Retinal pigment epithelial cell (primary cell): ENCODE measurements around a stretch of chr21.

DNA sequence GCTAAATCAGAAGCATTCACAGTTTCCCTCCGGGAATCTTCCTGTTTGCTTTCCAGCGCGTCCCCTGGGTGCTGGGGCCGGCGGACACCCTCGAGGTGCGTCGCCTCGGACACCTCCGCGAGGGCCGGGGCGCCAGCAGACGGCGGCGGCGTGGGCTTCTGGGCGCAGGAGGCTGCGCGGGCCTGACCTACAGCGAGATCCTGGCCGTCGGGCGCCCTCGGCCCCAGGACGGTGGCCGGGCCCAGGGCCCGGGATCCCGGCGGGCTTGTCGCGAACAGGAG, 122.9 kb downstream of the CLIC6 start:
- RRBS, result 81% methylated on average over 16 of the region's 32 CpGs

GRCh38 chr21:34792073-34792676, 123.4 kb downstream of the CLIC6 start:
- RRBS, result 81% methylated on average over 24 of the region's 69 CpGs

GRCh38 chr21:34794457-34794788, 125.6 kb downstream of the CLIC6 start:
- RRBS, result no CpG with 5 or more reads among the region's 3 CpGs

DNA sequence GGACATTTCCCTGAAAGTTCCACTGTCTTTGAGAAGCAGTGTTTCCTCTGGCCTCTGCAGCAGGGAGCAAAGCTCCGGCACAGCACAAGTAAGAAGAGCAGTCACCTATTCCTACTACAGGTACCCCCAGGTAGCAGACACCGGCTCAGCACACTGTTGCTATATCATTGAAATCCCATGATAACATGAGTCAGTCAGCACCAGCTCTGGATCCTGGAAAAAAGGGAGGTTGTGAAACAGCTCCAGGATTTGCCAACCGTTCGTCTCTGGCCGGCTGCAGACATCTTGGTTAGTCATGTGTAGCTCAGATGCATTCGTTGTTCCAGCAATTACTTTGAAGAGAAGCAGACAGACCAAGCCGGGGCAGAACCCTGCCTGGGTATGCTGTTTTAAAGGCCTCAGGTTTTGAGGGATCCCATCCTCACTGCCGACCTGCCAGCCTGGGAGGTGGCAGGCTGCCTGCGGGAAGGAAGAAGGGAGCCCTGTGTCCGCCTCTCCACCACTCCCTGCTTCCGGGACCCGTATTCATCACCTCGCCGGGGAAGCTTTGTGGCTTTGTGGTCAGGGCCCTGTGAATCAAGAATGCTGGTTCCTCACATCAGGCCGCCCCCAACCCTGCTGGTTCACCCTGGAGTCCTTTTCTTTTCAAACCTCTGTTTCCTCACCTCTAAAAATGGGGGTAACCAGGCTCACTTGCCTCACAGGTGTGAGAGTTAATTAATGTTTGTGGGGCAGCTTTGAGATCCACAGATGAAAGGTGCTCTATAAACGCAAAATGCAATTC, 139.3 kb downstream of the CLIC6 start:
- RRBS, result 3% methylated on average over 3 of the region's 16 CpGs

GRCh38 chr21:34808698-34809316, 140.0 kb downstream of the CLIC6 start:
- RRBS, result no CpG with 5 or more reads among the region's 7 CpGs

- RRBS, result no CpG with 5 or more reads among the region's 15 CpGs
Measured at GRCh38 chr21:34818198-34819068, 149.6 kb downstream of the CLIC6 start.

DNA sequence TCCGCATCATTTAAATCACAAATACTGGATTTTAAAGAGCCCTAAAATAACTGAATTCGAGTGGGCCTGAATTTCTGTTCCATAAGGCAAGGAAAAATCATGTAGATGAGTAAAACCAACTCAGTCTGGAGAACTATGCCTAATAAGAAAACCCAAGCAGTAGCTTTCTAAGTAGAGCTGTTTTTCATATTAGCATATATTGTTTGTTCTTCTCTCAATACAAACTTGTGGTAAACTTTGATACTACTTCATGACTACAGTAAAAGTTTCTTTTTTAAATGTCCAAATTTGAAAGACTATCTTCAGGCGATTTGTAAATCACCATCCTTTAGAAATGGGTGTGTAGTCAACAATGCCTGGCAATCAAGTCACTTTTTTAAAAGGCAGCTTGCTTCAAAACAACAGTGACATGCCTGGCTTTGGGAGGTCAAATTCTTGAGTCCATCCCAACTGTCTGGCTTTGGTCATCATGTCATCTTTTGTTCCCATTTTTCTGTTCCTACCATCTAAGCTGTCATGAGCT, 156.0 kb downstream of the CLIC6 start:
- RRBS, result no CpG with 5 or more reads among the region's 3 CpGs

GRCh38 chr21:34870906-34871820, 177.9 kb downstream of the RUNX1 start:
- RRBS, result no CpG with 5 or more reads among the region's 18 CpGs

GRCh38 chr21:35046956-35047114, 2.3 kb downstream of the RUNX1 start:
- RRBS, result no CpG with 5 or more reads among the region's 4 CpGs

- RRBS, result no CpG with 5 or more reads among the region's 3 CpGs
Measured at GRCh38 chr21:35052936-35053238, 3.8 kb upstream of the RUNX1 start.

- RRBS, result no CpG with 5 or more reads among the region's 4 CpGs
Measured at GRCh38 chr21:35211636-35212040, 162.5 kb upstream of the RUNX1 start.

GRCh38 chr21:36004909-36005831, 55.2 kb downstream of the SETD4 start:
- RRBS, result no CpG with 5 or more reads among the region's 23 CpGs

GRCh38 chr21:36075088-36075463, 5.3 kb downstream of the CBR1 start:
- RRBS, result no CpG with 5 or more reads among the region's 3 CpGs

DNA sequence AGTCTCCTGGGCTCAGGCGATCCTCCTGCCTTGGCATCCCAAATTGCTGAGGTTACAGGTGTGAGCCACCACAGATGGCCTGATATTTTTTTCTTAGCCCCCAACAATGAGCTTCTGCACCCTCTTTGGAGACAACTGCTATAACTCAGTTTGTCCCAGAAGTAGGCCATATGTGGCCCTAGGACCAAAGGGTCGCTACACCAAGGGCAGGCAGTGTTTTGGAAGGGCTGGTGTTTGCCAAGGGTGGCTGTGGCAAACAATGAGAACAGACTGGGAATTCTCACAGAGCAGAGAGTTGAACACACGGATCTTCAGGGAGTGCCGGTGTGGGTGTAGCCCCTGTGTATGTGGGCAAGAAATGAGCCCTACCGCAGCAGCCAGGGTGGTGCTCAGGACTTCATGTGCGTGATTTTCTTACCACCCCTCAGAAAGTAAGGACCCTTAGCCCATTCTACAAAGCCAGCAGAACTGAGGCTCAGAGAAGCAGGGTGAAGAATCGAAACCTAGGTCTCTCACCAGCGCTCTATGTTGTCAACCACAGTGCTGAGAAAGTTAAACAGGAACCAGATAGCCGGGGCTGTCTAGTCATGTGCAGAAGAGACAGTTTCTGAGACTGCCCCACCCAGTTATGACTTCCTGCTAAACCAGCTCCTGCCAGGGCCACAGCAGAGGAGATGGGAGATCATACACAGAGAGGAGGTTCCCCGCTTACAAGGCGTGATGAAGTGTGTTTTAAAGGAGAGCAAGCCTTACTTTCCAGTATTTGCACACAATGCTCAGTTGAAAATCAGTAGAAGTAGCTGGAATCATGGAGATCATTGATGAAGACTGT, 22.0 kb upstream of the MORC3 start:
- RRBS, result no CpG with 5 or more reads among the region's 11 CpGs

DNA sequence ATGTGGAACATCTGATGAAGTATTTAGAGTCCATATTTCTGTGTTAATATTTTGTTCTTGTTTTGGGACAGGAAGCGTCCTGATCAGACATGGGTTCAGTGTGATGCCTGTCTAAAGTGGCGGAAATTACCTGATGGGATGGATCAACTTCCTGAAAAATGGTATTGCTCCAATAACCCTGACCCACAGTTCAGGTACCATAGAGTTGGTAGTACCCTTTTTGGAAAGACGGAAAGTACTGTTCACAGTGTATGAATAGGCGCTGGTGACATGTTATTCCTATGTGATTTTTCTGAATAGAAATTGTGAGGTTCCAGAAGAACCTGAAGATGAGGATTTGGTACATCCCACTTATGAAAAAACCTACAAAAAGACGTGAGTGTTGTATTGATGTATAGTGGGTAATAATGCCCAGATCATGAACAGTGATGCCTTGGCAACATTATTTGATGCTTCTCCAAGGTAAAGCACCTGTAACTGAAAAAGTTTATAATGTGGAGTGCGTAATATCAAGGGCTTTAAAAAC, 25.2 kb upstream of the CHAF1B start:
- RRBS, result no CpG with 5 or more reads among the region's 6 CpGs

GRCh38 chr21:36495592-36496041, 15.7 kb upstream of the CLDN14 start:
- RRBS, result no CpG with 5 or more reads among the region's 3 CpGs

DNA sequence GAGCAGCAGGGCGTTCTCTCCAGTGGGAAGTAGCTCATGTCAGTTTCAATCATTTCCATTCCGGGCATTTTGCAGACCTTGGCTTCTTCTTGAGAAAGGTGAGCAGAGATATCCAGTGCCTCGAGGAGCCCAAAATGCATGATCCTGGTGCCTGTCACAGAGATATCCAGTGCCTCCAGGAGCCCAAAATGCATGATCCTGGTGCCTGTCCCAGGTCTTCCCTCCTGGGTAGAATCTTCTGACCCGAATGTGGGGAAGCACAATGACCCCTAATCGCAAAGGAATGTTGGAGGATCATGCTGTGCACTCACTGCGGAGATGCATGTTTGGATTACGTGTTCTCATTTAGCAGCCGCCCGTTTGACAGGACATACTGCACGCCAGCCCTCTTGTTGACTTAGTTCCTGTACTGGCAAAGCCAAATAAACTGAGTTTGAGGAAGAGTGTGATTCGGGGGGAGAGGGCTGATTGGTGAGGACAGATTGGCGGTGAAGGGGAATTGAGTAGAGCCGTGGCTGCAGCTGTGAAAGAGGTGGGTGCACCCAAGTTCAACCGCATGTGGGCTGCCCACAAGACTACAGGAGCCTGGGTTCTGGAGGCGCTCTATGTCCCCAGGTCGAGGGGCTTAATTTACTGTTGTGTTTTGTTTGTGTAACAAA, 85.9 kb upstream of the SIM2 start:
- RRBS, result 57% methylated on average over 1 of the region's 16 CpGs

DNA sequence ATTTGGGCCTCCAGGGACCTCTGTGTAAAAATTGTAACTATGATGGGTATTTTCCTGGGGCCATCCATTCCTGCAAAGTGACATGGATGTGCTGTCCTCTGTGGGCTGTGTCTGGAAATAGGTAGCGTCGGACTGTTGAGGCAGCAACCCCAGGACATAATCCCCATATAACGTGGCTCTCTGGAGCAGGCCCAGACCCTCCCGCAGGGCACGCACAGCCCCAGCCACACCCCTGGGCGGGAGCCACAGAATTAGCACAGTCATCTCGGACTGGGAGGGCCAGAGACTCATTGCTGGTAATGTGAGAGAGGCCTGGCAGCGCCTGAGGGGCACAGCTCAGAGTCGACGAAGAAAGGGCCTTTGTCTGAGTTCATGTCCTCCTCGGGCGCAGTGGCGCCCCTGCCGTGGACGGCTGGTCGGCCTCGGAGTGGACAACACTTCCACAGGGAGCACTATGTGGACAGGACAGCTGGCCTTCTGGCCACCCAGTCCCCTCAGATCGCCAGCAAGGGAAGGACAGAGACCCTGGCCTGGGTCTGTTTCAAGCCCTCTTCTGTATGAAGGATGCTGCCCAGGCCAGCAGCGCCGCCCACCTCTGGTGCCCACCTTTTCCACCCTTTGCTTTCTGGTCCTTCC, 20.1 kb downstream of the SIM2 start:
- RRBS, result no CpG with 5 or more reads among the region's 20 CpGs

DNA sequence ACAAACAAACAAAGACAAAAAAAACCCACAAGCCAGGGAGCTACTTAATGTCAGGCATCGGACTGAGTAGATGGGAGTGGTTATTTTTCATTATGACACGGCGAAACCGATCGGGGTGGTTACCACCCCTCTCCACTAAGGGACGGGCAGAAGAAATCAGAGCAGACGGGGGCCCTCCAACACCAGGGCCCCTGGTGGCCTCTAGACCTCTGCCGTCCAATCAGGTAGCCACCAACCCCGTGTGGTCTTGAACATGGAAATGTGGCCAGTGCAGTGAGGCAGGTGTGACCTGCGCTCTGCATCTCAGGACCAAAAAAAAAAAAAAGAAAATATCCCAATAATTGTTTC, 48.1 kb downstream of the SIM2 start:
- RRBS, result no CpG with 5 or more reads among the region's 10 CpGs

DNA sequence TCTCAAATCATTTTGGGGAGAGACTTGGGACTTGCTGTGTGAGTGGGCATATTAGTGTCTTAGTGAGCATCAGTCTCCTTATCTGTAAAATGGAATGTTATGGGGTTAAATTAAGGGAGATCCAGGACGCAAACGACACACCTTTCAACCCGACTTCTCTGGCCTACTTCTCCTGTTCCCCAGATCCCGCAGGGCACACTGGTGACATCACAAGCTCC, 1.2 kb downstream of the PIGP start:
- RRBS, result no CpG with 5 or more reads among the region's 4 CpGs